Hair follicular keratinocyte (primary cell): ENCODE measurements around a stretch of chr2.

- RAMPAGE, long total RNA, result no peak
Measured at GRCh38 chr2:24677702-24678041, 115.5 kb downstream of the PTRHD1 start.

DNA sequence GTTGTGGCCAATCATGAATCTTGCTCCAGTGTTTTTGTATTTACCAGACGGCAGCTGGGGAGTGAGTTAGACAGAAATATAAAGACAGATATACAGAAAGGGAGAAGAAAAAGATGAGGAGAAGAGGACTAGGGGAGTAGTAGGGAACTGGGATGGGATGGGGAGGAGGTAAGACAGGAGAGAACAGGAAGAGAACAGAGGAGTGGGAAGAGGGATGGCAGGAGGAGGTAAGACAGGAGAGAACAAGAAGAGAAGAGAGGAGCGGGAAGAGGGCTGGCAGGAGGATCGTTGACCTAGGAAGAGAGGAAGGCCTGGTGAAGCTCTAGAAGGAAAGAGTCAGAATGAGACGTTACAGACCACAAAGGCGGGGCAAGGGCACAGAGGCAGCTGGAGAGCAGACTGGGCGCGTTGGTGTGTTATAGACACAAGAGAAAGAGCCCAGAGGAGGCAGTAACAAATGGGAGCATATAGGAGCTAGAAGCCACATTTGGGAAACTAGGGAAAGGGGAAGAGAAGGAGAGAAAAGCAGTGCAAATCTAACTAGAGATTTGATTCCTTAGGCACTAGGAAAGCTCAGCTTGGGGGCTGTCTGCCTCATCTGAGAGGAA, 26.6 kb downstream of the PTRHD1 start:
- RAMPAGE, long total RNA, result no peak

DNA sequence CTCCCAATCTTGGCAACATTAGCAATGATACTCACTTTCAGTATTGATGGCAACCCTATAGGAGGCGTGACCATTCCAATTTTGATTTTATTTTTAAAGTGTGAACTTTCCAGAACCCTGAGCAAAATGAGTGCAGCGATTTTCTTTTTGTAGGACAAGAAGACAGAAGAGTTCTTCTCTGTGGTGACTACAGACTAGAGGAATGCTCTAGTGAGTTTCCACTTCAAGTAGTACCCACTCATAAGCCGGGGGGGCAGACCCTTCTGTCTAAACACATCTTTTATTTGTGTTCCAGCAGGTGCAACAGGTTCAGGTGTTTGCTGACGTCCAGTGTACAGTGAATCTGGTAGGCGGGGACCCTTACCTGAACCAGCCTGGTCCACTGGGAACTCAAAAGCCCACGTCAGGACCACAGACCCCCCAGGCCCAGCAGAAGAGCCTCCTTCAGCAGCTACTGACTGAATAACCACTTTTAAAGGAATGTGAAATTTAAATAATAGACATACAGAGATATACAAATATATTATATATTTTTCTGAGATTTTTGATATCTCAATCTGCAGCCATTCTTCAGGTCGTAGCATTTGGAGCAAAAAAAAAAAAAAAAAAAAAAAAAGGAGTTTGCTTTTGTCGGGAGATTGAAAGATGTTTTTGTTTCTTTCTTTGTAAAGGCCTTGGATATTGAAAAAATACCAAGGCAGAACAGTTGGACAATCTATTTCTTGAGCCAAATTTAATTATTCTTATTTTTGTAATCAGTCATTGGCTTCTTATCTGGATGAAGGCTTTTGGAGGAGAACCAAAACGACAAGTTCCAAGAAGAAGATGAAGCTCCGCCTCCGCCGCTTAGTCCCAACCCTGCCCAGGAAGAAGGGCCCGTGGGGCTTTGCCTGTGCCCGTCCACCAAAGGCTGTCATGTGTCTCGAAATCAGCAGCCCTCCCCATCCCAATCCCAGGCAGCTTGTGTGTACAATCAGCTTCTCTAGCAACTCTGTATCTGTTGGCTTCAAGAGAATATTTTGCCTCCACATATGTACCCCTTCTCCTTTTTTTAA, 24.9 kb downstream of the PTRHD1 start:
- RAMPAGE, long total RNA, result no peak

GRCh38 chr2:24820355-24820900, 27.2 kb downstream of the CENPO start:
- RAMPAGE, long total RNA, result no peak

GRCh38 chr2:24855617-24856147, 62.5 kb downstream of the CENPO start:
- RAMPAGE, long total RNA, result no peak

- RAMPAGE, long total RNA, result no peak
Measured at GRCh38 chr2:24912195-24912718, 7.8 kb downstream of the ADCY3 start.

- RAMPAGE, long total RNA, result no peak
Measured at GRCh38 chr2:24972276-24973215, 791 bp upstream of the DNAJC27 start.

DNA sequence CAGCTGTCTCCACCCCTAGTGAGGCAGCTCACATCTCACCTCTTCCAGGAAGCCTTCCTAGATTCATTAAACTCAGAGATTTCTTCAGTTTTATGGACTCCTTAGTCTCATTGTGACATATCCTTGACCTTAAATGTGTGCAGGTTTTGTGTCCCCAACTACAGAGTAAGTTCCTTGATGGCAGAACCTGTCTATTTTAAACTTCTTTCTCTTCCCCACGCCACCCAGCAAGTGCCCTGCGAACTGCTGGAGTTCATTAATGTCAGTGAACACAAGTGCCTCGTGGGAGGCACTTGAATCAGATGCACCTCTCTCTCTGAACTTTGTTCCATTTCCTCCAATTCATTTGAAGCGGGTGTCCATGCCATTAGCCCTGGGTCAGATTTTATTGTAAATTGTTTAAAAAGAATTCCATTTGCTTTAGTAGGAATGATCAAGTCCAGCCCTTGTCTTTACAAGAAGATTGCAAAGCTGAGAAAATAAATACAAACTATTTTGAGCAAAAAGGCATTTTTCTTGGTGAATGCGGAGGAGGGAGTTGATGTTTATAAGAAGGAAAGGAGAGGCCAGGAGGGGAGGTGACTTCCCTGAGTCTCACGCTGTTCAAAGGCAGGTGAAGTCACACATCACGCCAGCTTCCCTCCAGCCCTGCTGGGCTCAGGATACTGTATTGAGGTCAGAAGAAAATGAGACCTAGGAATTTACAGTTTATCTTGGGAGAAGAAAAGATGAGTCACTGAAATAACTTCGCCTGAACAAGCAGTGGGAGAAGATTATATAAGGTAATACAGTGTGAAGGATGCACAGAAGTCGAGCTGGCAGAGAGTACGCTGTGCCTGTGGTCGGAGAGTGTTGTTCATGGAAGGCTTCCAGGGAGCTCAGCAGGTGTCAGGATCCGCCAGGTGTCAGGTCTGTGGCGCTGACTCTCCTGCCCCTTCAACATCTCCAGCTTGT, 36.3 kb downstream of the EFR3B start:
- RAMPAGE, long total RNA, result no peak

GRCh38 chr2:25078901-25079431, 37.1 kb downstream of the EFR3B start:
- RAMPAGE, long total RNA, result no peak

DNA sequence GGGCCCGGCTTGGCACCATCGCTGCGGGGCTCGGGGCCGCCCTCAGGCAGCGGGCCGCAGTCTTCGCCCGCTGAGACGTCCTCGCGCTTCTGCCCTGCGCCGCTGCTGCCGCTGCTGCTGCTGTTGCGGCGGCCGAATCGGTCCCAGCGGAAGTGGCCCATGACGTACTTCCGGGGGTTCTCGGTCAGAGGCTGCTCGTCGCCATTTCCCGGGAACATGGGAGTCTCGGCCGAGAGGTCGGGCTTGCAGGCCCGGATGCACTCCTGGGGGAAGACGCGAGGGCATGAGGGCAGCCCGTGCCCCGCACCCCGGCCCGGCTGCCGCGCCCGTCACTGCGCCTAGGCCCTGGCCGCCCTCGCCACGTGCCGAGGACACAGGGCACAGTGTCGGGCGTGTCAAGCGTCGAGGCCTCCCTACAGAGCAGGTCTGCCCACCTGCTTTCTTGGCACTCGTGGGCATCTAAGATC, 6.9 kb downstream of the POMC start:
- RAMPAGE, long total RNA, result no peak

- RAMPAGE, long total RNA, result no peak
Measured at GRCh38 chr2:25204070-25204963, 35.9 kb upstream of the POMC start.

DNA sequence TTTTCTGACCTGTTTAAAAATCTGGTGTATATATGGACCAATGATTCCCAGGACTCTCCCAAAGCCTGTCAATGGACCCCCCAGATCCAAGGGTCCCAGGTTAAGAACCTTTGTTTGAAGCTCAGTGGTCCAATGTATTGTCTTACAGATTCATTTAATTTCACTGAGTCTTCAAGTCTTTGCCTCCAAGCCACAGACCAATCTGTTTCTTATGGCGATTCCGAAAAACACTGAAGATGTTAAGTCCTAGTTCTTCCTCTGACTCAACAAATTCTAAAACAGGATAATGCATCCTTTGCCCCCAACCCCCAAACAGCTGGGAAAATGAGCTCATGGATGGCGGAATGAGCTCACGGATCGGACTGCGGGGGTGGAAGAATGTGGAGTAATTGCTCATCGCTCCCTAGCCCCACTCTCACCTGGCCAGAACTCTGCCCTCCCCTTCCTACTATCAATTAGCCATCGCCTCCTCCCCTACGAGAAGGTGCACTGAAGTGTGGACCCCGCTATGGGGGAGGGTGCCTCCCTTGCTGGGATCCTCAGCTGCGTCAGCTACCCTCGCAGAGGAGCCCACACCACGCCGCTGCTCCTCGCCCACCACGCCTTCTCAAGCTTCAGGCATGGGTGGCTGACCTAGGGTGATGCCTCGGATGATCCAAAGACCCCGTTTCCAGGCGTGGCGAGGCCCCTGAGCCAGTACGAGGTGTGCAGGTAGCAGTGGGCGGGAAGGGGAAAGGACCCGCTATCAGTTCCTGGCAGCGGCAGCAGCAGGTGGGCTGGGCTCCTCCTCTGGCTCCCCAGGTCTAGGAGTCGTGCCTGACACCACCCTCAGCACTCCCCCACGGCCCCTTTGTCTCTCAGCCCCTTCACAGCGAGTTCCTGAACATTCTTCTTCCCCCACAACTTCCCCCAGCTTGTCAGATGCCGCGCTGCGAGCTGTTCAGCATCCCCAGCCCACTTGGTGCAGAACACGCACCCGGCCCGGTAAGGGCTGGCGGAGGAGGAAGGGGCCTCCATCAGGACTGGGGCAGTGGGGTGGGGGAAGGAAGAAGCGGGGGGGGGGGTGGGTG, 82.1 kb upstream of the POMC start:
- RAMPAGE, long total RNA, result no peak

DNA sequence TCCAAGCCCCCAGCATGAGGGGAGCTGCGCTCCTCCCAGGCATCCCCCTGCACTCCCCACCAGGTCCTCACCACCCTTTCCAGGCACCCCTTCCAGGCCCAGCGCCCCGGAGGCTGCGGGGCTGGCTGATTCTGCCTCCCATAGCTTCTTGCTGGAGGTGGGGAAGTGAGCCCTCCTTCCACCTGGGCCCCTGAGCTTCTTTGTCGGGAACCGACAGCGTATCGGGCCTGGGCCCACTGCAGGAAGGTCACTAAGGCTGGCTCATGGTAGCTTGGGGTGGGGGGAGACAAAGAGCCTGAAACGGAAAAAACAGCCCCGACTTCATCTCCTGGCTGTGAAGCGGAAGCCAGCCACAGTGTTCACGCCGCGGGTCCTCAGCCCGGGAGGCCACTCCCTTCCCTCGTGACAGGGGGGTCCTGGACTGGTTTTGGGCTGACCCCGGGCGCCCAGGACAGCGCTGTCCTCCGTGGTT, 65.2 kb downstream of the DNMT3A start:
- RAMPAGE, long total RNA, result no peak

DNA sequence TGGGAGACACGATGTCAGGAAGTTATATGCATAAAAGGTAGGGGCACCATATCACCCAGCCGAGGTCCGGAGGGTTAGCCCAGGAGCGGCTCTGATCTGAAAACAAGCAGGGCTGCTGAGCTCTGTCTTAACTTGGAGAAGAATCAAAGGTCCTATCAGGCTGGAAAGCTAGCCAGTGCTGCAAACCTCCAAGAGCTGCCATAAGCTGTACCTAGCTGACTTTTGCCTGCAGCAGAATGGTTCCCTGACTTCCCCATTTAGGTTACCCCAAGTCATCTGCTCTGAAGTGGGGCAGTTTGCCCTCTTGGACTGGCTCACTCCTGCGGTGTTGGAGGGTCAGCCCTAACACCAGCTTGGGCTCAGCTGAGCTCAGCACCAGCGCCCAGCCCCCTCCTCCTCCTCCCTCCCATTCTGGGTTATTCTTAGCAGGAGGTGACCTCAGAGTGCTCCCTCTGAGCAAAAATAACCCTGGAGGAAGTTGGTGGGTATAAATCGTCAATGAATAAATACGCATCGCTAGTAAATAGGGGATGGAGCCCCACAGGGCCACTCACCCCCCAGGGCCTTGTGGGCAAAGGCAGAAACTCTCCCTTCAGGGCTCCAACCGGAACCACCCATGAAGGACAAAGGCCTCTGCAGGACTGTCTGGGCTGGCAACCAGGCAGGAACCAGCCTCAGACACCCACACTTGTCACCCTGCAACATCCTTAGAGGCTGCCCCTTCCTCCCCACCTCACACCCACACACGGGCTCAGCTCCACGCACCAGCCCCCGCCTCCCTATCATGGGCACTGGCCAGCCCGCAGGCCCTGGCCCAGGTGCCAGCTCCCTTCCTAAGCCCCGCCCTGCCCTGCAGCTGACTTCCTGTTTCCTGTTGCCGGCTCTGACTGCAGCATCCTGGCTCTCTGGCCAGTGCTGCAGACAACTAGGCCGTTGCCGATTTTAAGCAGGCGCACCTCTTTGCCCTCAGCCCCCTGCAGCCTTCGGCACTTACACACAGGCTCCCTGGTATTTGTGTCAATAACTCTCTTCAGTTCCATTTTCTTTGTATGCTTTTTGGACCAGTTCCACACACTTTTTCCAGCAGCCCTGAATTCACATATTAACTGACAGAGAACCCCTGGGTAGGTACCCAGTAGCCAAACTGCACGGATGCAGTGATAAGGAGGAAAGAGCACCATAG, 46.8 kb downstream of the DNMT3A start:
- RAMPAGE, long total RNA, result no peak

DNA sequence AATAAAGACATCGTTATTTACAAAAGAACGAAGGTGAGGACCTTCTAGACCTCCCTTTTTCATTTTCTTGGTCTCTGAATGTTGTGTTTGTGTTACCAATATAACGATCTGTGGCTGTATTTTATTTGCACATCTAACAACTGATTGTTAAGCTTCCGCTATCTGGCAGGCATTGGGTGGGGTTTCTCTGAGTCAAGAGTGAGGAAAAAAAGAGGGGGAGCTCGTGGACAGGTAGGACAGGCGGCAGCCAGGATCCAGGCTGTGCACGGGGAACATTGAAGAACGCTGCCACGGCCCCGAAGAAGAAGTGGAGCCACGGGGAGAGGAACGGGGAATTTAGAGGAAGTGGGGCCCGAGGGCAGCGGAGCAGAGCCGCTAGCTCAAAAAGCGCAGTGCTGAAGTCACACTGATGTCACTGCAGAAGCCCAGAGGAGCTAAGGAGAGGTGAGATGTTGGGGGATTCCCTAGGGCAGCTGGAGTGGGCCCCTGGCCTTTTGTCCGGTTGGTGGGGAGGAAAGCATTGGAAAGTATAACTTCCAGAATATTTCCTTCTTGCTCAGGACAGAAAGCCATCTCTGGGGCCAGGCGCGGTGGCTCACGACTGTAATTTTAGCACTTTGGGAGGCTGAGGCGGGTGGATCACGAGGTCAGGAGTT, 20.9 kb upstream of the DNMT3A start:
- RAMPAGE, long total RNA, result no peak

- RAMPAGE, long total RNA, result no peak
Measured at GRCh38 chr2:25376606-25377692, 35.2 kb upstream of the DNMT3A start.

DNA sequence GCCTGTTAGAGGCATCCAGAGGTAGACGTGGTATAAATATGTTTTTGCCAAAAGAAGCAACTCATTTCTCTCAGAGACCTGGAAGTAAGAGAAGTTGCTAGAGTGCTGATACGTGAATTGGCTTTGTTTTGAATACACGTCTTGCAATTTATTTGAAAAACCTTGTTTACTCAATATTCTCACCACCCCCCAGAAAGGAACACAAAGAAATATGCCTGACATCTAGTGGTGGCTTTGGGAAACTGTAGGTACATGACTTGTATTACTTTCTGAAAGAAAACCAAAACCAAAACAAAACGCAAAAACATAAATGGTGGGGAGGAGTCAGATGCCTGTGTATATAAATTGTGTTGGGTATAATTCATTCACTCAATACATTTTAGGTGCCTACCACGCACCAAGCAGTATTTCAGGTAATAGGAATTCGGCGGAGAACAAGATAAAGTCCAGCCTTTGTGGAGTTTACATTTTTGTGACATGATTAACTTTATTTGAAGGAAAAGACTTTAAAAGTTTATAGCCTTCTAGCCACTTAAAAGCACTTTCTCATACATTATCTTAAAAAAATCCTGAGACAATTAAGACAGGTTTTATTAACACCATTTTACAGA, 151.2 kb downstream of the DTNB start:
- RAMPAGE, long total RNA, result no peak

- RAMPAGE, long total RNA, result no peak
Measured at GRCh38 chr2:26035210-26035907, 1.5 kb downstream of the RAB10 start.

DNA sequence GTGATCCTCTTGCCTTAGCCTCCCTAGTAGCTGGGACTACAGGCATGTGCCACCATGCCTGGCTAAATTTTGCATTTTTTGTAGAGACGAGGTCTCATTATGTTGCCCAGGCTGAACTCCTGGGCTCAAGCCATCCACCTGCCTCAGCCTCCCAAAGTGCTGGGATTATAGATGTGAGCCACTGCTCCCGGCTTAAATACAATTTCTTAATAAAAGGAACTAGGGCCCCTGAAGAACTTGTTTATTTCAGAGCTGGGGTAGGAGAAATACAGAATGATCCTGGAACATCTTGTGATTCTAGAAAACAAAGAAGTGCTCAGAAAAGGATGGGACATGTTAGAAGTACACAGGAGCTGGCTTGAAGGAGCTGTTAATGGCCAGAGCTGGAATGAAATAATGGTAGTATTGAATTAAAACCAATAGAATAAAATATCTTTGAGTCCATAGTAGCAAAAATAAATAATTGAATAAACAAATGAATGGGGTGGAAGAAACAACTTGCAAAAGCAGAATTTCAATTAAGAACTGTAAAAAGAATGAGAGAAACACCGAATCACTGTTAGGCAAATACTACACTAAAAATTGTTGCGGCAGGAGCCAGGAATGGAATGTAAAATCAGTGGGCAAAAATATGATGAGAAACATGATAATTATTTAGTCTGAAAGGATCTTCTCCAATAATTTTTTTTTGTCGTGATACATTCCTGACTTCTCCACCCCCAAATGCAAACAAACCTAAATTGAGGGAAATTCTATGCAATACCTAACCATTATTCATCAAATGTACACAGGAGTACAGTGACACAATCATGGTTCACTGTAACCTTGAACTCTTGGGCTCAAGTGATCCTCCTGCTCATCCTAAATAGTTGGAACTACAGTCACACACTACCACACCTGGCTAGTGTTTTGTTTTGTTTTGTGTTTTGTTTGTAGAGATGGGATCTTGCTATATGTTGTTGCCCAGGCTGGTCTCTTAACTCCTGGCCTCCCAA, 46.2 kb downstream of the RAB10 start:
- RAMPAGE, long total RNA, result no peak

GRCh38 chr2:26162272-26162584, 10.7 kb upstream of the GAREM2 start:
- RAMPAGE, long total RNA, result no peak